Neuron (in vitro differentiated cells): ENCODE results near the genes ERCC6L, PABPC1L2B and CDX4.

- PRO-cap, result no peak
Measured at GRCh38 chrX:71573519-71573998, 4.7 kb upstream of the GCNA start.

DNA sequence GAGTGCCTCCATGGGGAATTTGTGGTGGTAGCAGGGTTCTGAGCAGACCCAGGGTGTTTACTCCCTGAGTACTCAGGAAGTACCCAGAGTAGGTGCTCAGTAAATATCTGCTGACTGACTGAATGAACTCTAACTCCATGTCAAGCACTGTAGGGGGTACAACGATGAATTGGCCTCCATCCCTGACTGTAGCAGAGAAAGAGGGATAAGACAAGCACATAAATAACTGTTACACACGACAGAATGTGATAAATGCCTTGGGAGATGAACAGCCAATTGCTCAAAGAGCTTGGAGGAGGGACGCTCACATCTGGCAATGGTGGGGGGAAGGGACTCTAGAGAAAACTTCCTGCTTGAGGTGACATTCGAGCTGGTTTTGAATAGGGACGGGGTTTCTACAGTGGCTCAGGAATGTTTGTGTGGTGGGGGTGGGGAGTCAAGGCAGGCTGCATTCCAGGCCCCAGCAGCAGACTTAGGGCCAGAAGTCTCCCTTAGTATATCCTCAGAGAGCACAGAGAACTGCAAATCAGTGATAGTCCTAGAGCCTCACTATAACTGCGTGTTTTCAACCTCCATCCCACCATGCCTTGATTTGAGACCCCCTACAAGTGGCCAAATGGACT, 47.1 kb downstream of the NHSL2 start:
- PRO-cap, result no peak

DNA sequence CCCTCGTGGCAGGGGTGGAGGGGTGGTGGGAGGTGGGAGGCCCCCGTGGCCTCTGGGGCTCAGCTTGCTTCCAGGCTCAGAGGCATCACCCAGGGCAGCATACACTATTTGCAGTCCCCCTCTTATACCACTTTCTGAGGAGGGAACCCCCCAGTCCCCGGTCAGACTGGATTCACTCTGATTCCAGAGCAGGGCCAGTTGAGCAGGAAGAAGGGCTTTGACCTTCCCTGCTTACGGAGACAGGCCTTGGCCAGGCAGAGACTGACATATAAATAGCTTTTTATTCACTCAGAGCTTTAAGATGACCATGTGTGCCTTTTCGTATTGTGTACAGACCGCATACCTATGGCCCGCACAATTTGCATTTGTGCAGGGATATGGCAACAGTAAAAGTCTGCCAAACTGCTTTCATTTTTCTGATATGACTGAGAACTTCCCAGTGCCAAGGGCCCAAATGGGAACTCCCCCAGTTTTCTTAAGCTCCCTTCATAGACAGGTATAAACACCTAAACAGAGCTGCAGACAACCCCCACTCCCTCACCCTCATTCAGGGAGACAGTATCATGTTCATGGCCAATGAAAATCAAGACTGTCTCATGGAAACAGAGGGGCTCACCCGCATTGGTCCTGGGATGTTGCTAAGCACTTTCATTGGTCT, 135.0 kb downstream of the NHSL2 start:
- PRO-cap, result no peak

DNA sequence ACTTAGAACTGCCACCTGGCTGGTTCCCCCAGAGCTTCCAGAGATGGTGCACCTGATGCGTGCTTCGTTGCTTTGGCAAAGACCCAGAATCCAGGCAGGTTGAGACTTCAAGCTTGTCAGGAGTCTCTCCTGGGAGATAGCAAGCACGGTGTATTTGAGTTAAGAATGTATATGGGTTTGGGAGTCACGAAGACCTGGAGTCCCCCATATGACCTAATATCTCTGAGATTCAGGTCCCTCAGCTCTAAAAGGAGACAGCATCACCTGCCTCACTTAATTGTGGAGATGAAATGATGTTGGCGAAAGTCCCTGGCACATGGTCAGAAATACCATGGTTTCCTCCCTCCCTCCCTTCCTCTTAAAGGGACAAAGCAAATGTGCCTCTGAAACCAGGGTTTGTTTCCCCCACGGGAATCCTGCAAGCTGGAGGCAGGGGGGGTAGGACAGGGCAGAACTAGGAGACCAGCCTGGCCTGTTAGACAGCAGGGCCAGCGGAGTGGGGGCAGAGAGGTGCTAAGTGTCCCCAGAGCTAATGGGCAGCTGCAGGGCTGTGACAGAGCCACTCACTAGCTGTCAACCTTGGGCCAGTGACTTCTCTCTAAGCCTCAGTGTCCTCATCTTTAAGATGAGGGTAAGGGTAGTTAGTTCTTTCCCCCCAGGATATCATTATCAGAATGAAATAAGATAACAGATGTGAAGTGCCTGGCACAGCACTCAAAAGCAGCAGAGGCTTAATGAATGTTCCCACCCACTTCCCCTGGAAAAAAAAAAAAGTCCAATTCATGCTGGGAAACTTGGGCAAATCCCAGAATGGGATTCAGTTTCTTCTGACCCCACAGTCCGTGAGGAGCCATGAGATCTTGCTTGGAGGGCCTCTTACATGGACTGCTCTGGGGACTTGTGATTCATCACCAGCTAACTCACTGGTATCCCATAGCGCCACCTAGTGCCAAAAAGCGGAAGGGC, 55.5 kb upstream of the PIN4 start:
- PRO-cap, result no peak

GRCh38 chrX:72238400-72239564, at the start of gene ERCC6L:
TSS of gene ERCC6L (minus strand) at chrX:72239027.
- PRO-cap, result bidirectional peak, plus-strand start at chrX:72239166, minus-strand start at chrX:72238934

- PRO-cap, result bidirectional peak, plus-strand start at chrX:72309185, minus-strand start at chrX:72308978
Measured at GRCh38 chrX:72308854-72309411, 3.2 kb upstream of the CITED1 start.

DNA sequence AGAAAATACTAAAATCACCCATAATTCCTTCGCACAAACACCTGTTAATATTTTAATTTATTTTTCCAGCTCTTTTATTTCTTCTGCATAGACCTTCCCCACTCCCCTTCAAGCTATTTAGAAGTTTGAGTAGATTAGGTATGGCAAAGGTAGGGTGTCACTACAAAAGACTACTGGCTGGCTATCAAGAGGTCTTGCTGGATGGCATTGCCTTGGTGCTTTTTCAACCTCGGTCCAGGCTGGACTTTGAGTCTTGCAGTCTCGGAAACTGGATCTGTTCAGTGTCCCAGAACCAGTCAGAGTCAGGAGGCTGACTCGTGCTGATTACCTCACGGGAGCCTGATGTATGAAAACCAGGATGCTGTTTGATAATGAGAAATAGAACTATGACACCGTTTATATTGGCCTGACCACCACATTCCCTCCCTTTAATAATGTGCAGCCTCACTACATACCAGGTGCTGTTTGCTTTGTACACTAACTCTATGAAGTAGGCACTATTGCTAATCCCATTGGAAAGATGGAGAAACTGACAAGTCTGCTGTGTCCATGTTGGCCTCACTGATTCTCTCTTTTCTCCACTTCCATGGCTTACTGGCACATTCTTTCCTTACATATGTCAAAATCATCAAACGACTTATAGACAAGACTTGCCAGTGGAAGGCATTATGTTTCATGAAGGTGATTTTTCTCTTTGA, 2.7 kb upstream of the PHKA1 start:
- PRO-cap, result no peak

GRCh38 chrX:73002712-73003165, at the start of gene PABPC1L2B:
TSS of gene PABPC1L2B (plus strand) at chrX:73002939.
- PRO-cap, result no peak

GRCh38 chrX:73446823-73447304, at the start of gene CDX4:
TSS of gene CDX4 (plus strand) at chrX:73447053.
- PRO-cap, result no peak

DNA sequence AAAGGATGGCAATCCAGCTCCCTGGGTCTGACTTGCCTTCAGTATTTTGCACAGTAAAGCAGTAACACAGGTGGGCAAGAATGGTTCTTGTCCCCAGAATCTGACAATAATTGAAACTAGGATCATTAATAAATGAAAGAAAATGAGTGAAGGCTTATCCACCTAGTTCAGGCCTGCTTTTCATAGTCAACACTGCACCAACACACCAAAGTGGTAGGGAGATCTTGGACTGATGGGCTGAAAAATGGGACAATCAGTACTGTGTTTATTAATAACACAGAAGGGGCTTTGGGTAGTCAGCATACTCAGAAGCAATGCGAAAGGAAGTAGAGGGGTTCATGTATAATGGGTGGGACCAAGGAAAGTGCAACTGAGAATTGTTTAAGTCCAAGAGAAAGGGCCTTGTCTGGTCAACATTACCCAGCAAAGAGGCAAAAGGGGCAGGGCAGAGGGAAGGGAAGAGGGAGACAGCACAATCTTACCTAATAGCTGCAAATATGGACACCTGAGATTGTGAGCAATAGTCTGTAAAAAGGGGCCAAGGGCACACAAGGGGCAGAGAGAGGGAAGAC, 279.5 kb downstream of the CHIC1 start:
- PRO-cap, result no peak

DNA sequence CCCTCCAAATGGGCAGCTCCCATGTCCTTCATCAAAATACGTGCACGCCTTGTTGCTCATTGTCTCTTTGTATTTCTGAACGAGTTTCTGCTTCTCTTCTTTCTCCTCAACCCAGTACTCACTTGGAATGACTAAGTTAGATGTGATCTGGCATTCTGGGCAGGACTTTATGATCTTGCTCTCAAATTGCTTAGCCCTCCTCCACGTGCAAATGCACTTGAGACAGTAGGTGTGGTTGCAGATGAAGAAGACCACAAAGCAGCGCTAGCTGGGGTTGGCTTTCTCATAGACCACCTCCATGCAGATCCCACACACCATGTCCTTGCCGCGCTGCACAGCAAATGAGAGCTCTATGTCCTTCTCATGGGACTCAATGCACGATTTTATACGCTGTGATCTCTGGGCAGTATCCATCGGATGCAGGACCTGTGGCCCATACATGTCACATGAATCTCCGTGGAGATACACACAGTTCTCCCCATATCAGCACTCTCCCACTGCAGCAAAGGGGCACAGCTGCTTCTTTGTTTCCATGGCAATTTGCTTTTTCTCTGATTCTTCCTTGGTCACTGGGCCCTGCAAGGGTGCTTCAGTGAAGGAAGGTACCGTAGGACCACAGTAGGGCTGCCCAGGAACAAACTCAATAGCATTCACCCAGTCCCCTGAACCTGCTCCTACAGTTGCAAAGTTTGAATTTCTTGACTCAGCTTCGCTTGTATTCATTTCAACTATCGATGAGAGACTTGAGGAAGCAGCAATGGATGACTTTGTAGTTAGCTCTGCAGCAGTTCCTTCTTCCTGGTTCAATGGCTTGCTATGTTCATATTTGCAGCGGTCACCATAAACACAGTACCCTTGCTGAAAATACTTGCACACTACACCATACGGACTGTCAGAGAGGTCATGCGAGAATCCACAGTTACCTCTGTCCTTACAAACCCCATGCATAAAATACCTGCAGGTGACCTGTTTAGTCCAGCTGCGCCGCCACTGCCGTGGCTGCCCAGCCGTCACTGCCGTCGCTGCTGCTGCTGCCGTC, 142.3 kb upstream of the ZCCHC13 start:
- PRO-cap, result no peak

DNA sequence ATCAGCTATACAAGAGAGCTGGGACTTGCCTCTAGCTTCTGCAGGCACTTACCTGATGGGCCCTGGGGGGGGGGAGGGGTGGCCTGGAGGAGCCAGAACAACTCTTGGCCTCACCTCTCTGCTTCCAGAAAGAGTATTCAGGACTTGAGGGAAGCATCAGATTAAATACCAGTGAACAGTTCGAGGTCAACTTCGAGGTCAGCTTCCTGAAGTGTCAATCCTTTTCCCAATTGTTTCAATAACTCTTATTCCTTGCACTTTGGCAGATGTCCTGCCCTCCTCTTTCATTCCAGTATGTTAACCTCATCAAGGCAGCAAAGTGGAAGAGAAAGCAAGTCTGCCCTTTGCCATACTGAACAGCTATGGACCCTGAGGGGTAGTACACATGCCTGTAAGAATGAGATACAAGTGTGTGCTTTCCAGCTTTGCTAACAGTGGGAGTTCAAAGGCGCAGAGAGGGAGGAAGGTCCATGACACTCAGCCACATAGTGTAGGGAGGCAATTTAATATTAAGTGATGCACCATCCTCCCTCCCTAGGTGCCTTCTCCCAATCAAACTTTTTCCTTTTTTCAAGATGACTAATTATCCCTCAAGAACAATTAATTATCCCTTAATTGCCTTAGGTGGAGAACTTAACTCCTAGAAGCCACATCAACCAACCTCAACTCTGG, 96.5 kb upstream of the ZCCHC13 start:
- PRO-cap, result no peak

DNA sequence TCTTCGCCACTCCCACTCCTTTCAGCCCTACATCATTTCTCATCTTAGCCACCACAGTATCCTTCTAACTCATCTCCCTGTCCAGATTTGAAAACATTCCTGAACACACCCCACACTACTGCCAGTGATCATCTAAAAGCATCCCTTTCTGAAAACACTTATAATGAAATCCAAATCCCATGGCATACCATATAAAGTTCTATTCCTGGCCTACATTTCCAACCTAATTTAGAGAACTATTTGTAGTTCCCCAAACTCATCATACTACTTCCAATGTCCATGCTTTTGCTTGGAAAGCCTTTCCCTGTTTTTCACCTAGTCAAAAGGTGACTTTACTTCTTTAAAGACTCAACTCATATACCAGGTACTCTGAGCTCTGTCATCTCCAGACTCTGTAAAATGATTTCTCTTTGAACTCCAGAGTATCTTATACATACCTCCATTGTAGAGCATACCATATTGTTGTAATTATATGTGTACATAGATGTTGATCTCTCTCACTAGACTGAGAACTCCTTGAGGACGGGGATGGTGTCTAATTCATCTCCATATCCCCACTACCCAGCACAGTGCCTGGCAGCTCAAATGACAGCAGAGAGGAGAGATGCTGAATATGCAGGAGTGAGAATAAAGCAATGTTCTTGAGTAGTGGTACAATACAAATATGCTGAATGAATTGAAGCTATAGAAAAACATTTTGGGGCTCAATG, 83.3 kb upstream of the ZCCHC13 start:
- PRO-cap, result no peak

DNA sequence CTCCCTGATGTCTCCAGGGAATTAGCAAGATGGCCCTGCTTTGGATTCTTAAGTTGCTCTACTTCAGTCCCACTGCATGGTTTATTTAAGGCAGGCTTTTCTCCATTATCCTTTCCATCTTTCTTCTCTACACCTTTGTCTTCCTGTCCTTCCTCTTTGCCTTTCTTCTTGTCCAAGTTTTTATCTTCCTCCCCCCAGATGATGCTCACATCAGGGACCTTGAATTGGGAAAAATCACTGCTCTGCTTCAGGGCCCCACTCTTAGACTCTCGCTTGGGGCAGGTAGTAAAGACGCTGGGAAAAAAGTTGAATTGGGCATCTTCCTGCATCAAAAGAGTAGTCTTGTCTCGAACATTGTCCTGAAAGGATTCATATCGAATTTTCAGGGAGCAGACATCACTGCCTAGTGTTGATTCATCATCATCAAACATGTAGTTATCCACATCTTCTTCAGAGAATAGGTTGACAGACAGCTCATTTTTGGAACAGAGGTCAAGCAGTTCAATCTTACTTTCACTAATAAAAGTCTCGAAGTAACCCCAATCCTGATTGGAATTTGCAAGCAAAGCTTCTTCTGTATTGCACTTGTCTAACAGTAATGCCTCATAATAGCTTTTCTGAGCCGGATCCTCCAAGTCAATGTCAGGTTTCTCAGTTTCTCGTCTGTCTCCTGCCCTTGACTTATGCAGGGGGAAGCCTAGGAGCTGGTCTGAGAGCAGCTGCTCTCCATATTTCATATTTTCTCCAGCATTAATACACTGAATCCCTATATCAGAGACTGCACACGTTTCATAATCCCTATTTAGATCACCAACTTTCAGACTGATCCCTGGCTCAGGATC, 129.0 kb upstream of the RLIM start:
- PRO-cap, result no peak

GRCh38 chrX:74877393-74878248, 47.6 kb downstream of the NEXMIF start:
- PRO-cap, result no peak

GRCh38 chrX:75884760-75885047, 99.7 kb upstream of the MAGEE2 start:
- PRO-cap, result no peak

DNA sequence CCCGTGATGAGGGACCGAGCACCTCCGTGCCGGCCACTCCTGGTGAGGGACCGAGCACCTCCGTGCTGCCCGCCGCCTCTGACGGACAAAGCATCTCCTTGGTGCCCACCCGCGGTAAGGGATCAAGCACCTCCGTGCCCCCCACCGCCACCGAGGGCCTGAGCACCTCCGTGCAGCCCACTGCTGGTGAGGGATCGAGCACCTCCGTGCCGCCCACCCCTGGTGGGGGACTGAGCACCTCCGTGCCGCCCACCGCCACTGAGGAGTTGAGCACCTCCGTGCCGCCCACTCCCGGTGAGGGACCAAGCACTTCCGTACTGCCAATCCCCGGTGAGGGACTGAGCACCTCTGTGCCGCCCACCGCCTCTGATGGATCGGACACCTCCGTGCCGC, 1.2 kb downstream of the MAGEE1 start:
- PRO-cap, result no peak

DNA sequence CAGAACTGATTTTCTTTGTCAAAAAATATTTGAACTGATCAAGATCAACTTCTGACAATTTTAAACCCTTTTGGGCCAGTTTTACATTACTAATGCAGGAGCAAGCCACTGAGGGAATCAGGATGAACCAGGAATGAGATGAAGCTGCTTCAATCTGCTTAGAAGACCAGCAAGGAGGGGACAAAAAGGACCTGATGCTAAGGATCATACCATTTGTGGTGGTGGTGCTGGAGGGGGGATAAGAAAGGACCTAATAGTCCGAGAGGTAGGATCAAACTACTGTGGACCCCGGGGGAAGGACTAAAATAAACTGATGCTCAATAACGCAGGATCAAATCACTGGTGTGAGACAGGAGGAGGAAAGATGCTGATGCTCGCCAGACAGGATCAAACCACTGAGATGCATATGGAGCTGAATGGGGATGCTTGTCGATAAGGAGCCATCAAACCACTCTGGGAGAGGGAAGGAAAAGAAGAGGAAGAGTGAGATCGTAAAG, 432.8 kb upstream of the FGF16 start:
- PRO-cap, result bidirectional peak, plus-strand start at position 207 of the sequence, minus-strand start at position 156 of the sequence; bidirectional peak, plus-strand start at position 451 of the sequence, minus-strand start outside the sequence

DNA sequence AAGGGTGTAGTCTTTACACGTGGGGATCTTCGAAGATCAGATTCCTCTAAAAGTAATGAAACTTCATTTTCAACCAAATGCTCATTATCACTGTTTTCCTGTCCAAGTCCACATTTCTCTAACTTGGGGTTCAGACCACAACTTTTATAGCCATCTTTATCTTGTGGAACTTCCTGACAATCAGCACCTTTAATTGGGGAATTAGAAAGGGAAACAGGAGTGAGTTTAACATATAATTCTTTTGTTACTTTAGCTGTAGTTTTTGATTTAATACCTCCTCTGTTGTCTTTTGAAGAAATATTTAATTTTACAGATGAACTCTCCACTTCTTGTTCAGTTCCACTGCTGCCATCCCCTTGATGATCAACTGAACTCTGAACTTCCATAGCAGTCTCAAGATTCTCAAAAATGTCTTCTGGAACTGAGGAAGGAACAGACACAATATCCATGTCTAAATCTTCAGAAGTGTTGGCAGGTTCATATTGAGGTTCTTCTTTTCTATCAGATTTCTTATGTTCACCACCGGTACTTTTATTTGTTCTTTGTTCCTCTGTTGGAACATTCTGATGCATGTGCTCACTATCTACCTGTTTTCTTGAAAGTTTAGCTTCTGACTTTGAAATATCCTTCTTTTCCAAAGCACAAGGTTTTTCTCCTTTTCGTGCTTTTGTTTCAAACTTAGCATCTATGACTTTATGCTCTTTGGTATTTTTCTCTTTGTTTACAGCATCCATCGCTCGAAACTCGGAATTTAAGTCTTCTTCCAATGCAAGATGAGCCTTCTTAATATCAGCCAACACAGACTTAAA, 102.5 kb downstream of the ATRX start:
- PRO-cap, result no peak

DNA sequence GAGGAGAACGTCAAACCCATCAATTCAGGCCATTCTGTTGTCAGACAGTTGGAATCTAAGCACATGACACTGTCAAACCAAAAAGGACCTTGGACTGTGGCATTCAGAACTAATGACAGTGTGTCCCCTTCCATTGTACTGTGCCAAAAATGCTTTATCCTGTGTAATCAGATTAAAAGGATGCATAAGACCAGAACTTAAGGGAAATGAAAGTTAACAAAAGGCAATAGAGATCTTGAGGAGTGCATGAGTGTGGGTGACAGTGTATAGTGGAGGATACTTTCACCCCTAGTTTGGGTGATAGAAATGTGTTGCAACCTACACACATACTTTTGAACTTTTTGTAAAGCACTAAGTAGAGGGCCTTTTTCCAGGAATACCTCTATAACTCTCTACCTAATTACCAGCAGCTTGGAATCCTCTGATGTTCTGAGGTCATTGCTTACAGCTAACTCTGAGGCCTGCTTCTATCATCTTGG, 4.5 kb downstream of the CYSLTR1 start:
- PRO-cap, result no peak